Ureter (tissue), 1 donor: ENCODE measurements around a stretch of chr5.

DNA sequence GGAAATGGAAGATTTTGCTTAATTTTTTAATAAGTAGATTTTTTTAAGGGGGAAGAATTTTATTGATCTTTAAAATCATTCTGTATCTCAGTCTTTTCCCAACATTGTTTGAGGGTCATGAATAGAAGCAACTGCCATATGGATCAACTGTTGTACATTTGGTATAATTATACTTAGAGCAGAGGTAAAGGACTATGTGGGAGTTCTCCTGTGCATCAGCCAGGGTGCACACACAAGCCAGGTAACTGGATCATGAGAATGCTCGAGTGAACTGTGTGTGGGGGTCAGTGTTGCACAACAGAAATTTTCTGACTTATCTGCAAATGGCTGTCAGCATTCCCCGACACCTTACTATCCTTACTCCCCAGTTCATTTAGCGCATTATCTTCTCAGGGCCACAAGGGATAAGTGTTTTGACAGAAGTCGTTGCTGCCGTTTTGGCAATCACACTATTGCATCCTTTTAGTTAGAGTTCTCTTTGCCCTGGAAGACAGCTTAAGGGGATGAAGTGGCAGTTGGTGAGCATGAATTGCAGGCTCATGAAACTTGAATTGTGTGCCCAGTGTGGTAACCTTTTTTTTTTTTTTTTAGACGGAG is 1.6 kb downstream of the CANX start:
- PRO-cap: no peak

- PRO-cap: no peak
Observed at GRCh38 chr5:179722567-179723172, 10.0 kb upstream of the MAML1 start.

DNA sequence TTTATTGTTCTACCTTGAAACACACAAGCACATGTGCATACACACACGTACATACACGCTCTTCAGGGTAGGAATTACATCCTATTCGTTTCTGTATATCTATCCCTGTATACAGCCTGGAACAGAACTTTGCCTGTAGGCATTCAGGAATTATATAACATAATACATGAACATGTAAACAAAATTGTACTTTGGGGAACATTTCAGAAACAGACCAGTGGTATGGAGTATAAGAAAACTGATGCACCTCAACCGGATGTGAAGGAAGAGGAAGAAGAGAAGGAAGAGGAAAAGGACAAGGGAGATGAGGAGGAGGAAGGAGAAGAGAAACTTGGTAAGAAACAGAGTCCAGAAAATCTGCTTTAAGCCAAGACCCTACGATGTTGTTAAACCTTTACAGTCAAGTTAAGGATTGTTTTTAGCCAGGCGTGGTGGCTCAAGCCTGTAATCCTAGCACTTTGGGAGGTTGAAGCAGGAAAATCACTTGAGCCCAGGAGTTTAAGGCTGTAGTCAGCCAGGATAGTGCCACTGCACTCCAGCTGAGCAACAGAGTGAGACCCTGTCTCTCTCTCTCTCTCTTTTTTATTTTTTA is 8.1 kb upstream of the MAML1 start:
- PRO-cap: no peak

GRCh38 chr5:179729022-179729760 is 3.4 kb upstream of the MAML1 start:
- PRO-cap: no peak

- PRO-cap: bidirectional peak, plus-strand start at chr5:179819222, minus-strand start at chr5:179818986
Observed at GRCh38 chr5:179818601-179819351, 1.9 kb upstream of the SQSTM1 start.

GRCh38 chr5:179824756-179825556 is 4.3 kb downstream of the SQSTM1 start:
- PRO-cap: no peak

- PRO-cap: no peak
Observed at GRCh38 chr5:179827511-179828452, 7.1 kb downstream of the SQSTM1 start.

DNA sequence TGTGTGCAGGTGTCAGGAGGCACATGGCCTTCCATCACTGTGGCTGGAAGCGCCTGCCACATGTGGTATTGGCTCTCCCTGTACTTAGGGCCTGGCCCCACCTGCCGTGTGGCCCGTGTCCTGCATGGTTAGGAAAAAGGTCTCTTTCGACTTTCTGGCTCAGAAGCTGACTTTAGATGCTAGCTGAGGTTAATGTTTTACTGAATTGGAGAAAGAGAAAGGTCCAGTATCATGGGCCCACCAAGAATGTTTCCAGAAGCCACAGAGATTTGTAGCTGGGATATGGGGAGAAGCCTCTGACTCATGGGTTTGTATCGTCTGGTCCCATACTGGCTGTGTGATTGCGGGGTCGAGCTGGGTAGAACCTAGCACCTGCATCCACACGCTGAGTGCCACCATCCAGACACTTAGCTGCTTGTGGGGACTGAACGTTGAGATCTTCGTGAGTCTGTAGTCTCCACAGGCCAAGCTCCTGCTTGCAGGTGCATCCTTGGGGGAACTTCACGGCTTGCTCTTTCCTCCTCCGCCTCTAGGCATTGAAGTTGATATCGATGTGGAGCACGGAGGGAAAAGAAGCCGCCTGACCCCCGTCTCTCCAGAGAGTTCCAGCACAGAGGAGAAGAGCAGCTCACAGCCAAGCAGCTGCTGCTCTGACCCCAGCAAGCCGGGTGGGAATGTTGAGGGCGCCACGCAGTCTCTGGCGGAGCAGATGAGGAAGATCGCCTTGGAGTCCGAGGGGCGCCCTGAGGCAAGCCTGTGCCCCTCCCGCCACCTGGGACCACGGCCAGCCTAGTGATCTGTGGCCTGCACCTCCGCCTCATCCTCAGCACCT is 12.0 kb downstream of the SQSTM1 start:
- PRO-cap: no peak

DNA sequence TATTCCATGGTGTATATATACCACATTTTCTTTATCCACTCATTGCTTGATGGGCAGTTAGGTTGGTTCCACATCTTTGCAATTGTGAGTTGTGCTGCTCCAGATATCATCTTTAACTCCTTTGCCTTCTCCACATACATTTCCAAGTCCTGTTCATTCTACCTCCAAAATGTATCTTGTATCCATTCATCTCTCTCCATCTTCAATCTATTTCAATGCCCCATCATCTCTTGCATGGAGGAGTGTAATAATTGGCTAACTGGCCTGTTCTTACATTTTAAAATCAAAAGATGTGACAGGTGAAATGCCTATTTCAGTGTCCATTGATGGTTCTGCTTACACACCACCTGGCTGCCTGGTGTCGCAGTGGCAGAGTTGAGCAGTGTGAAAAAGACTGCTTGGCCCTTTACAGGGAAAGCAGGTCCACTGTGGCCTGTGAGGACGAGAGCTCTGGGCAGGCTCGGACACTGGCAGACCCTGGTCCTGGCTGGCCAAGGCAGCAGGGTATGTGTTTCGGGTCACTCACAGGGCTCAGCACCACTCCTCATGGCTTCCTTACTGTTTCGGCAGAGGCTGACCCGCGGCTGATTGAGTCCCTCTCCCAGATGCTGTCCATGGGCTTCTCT is 15.3 kb downstream of the SQSTM1 start:
- PRO-cap: no peak

DNA sequence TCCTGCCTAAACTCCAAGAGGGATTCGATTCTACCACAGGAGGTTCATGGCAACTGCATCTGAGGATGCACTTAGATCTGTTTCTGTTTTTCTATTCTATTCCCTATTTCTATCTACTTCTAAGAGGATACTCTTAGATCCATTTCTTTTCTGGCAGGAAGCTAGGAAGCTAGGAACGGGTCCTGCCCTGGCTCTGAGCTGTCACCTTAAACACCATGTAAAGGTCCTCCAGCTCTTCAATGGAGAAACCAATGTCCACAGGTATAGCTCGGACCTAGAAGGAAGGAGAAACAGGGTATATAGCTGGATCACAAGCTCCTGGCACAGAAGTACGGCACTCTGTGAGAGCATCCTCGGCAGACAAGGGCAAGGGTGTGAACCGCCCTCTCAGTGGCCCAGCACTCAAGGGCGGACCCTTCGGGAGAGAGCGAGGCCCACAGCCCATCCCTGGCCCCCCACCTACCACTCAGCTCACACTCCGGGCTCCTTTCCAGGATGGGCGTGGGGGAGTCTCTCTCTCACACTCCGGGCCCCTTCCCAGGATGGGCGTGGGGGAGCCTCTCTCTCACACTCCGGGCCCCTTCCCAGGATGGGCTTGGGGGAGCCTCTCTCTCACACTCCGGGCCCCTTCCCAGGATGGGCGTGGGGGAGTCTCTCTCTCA is 12.8 kb upstream of the MRNIP start:
- PRO-cap: no peak

DNA sequence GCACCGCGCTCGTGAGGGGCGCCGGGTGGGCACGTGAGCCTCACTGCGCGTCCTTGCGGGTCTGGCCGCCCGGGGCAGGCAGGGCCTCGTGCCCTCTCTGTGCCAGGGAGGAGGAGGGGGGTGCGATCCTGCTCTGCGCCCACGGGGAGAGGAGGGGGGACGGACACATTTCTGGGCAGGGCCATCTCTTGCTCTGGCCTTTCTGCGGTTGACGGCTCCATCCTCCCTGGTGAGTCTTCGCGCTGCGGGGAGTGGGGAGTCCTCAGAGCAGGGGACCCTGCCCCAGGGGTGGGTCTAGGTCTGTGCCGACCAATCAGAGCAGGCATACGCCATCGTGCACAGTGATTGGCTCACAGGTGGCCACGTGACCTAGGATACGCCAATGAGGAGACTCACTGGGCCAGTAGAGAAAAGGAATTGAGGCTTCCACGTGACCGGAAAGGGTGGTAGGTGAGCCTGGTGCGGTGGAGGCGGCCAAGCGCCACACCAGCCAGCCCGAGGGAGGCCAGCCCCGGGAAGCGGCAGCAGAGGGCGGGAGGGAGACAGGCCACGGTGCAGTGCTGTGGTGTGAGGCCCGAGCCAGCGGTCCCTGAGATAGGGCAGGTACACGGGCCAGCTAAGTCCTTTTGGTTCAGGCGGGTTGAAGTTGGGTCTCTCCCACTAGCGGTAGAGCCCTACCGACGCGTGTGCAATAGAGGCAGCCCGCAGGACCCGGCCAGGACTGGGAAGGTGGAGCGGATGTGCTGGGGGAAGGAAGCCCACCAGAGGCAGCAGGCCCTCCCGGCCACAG is 65.2 kb upstream of the RNF130 start:
- PRO-cap: no peak

DNA sequence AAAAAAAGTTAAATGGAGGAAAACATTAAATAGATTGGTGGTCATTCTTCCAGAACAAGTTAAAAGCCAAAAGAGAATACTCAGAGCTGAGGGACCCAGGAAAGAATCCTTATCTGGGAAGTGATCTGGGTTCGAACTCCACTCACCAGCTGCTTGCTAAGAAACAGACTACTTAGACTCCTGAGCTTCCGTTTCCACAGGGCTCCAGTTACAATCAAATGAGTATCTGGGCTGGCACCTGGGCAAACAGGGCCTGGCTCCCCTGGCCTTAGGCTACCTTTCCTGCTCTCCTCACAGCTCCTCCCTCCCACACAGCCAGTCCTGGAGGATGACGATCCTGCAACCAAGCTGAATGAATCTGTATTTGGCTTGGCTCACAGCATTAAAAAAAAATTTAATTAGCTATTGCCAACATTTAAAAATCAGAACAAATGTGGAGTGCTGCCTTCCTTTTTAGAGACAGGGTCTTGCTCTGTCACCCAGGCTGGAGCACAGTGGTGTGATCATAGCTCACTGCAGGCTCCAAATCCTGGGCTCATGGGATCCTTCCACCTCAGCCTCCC is 2.4 kb downstream of the MAPK9 start:
- PRO-cap: no peak

DNA sequence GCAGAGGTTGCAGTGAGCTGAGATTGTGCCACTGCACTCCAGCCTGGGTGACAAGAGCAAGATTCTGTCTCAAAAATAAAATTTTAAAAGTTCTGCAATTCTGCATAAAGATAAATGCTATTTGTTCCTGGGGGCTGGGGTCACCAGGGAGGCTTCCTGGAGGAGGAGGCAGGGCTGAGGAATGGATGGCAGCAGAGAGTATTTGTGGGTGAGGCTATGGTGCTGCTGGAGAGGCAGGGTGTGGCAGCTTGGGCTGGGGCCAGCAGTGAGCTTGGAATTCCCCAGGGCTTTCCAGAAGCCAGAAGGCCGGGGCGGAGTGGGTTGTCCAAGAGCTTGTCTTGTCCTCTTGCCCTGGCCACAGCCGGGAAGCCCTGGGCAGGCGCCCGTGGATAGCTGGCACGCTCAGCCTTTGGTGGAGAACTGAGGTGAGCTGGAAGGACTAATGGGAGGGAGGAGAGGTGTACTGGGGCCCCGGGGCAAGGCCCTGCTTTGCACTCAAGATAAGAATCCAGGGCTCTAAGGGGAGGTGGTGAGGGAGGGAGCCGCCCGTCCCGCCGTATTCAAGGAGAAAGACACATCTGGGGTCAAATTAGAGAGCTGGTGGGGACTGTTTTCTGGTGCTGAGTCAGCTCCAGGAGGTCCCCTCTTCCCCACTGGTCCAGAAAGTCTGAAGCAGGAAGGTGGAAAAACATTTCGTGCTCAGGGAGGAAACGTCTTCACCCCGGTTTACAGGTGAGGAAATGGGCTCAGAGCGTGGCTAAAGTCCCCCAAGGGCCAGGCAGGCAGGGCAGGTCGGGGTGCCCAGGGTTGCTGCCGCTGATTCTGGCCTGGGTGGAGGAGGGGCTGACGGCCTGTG is 27.0 kb upstream of the CNOT6 start:
- PRO-cap: no peak

GRCh38 chr5:180595432-180596189 is 4.3 kb upstream of the SCGB3A1 start:
- PRO-cap: no peak

DNA sequence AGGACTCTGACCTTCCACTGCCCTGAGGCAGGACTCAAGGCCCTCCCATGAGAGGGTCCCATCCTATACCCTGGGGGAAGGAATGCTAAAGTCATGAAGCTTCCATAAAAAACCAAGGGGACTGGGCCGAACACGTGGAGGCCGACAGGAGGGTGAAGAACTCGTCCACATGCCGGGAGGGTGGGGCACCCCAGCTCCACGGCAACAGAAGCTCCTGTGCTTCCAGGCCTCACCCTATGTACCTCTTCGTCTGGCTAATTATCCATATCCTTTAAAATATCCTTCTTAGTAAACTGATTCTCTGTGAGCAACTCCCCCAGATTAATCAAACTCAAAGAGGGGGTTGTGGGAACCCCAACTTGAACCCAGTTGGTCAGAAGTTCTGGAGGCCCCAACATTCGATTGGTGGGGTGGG is 19.2 kb downstream of the MGAT1 start:
- PRO-cap: no peak

DNA sequence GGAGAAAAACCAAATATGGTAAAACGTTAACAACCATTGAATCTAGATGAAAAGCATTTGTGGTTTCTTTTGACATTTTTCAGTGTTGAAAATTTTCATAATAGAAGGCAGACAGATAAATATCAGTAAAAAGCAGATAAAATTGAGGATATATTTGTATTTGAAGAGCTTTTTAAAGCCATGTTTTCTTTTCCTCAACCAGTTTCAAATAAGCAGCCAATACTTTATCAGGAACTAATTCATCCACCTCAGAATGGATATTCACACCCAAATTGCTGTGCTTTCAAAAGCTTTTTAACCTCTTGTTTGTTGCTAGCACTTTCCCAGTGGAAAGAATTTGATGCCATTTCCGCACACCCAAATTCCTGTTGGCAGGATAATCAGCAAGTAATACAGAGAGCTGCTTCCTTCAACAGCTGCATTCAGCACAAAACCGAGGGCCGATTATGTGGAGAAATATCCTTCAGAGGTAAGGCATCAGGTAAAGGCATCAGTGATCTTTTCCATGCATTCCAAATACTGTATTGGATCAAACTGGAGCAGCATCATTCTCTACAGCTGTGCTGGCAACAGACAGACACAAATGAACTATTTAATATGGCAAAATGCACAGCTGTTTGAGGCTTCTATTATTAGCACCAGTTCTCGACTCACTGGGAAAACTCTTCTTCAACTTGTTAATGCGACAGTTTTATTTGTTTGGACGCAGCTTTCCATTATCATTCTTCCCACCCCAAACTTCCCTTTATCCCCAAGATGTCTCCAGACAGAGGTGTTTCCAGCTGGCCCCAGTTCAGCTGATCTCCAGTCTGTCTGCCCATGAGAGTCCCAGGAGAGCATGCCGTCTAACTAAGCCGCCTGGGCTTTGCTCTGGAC is 22.1 kb upstream of the MGAT1 start:
- PRO-cap: no peak

- PRO-cap: no peak
Observed at GRCh38 chr5:180860241-180861107, 602 bp downstream of the ZFP62 start.

GRCh38 chr5:180910952-180911732 is 12.2 kb downstream of the BTNL8 start:
- PRO-cap: no peak

- PRO-cap: no peak
Observed at GRCh38 chr5:181191048-181191683, 13.8 kb downstream of the TRIM7 start.

- PRO-cap: bidirectional peak, plus-strand start at chr5:181207751, minus-strand start at chr5:181207541
Observed at GRCh38 chr5:181207262-181208051, 2.5 kb upstream of the TRIM7 start.